ENCODE measurements around a stretch of chr20.

DNA sequence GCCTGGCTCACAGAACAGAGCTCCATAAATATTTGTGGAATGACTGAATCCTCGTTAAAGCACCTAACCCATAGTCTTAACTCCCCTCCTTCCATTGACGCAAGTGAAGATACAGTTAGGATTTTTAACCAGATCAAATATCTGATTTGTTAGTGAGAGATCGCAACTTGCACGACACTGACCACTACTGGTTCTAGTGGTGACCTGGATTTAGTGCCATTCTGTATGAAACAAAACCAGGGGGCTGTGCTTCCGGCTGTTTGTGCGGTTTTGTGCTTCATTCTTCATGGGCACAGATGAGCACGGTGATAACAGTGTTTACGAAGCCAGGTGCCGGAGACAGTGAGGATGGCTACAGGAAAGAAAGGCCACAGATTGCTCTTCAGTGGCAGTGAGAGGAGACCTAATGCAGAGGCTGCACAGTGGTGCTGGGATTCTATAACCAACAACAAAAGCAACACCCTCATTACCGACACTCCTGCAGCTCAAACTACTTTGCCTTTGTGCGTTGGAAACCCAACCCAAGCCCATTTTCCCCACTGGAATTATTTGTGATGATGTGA, 75.5 kb downstream of the NOL4L start:
- PRO-cap, result no peak

DNA sequence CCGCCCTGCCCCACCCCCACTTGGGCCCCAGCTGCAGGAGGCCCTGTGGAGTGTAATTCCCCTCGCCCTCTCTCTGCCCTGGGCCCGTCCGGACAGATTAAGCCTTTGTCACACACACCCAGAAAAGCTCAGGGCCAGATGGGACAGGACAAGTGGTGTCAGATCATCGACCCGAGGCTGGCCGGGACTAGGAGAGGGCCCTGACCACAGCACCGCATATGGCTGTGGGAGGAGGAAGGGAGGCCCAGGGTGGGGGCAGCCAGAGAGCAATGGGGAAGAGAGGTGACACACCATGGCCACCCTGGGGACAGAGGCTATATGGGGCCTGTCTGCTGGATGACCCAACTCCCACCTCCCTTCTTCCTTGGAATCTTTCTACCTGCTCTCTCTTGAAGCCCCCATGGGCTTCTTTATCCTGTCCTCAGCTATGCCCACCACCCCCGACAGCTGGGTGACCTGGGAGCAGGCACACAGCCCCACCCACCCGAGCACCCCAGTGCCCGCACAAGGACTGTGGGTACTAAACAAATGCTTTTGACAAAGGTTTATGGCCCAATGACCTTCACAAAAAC, 3.8 kb downstream of the NOL4L start:
- PRO-cap, result no peak

GRCh38 chr20:32603117-32603421, 17.9 kb upstream of the NOL4L start:
- PRO-cap, result no peak

DNA sequence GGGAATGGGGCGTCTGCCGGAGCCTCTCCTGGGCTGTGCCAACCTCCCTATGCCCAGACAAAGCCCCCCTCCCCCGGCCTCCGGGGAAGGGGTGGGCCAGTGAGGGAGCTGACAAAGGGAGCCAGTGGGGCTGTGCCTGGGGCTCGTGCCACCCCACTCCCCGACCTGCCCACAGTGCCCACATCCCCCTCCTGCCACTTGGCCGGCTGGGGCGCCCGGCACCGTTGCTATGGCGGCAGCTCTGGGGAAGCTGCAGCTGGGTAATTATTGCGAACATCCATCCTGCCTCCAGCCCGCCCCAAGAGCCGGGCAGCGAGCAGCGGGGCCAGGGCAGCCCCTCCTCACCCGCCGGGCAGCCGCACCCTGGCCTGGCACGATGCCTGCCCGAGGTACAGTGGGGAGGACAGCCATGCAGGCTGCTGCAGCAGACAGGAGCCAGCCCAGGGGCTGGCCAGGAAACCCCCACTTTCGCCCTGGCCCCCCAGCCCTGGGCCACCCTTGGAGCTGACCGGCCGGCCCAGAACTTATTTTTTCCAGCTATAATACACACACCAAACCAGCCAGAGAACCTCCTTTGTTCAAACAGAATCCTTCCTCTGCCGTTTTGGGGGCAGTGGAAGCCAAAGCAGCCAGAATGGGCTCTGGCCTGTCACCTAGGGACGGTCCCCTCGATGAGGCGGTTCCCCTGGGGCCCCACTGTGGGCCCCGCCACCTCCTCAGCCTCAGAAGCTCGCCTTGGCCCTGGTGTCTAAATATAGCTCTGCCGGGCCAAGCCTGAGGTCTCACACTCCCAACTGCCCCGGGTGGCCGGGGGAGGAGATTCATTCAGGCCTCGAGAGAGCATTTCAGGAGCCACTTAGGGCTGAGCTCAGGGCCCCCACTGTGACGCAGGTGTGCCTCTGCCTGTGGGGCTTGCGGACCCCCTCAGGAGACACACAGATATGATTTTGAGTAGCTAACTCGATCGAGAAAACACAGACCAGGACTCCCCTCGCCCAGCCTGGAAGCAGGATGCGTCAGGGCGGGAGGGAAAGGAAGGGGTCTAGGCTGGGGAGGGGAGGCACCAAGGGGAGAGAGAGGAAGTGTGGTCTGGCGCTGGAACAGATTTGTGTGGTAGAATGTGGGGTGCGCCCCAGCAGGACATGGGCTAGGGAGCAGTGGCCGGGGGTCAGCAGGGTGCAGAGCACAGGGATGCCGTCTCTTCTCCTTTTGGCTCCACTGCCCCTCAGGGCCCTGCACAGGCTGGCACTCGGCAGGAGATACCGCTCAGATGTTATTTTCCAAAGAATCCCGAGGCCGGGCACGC, 42.4 kb upstream of the NOL4L start:
- PRO-cap, result bidirectional peak, plus-strand start at position 751 of the sequence, minus-strand start at position 762 of the sequence; unidirectional peak, minus-strand start at position 1,015 of the sequence

GRCh38 chr20:33409062-33409550, 7.8 kb upstream of the CDK5RAP1 start:
- PRO-cap, result no peak

- PRO-cap, result no peak
Observed at GRCh38 chr20:33653987-33654879, 7.9 kb upstream of the C20orf144 start.

GRCh38 chr20:33679618-33680163, 5.5 kb upstream of the NECAB3 start:
- PRO-cap, result no peak

GRCh38 chr20:33814037-33814976, 3.2 kb downstream of the CHMP4B start:
- PRO-cap, result no peak

- PRO-cap, result no peak
Observed at GRCh38 chr20:33997641-33999067, 4.4 kb downstream of the RALY start.

DNA sequence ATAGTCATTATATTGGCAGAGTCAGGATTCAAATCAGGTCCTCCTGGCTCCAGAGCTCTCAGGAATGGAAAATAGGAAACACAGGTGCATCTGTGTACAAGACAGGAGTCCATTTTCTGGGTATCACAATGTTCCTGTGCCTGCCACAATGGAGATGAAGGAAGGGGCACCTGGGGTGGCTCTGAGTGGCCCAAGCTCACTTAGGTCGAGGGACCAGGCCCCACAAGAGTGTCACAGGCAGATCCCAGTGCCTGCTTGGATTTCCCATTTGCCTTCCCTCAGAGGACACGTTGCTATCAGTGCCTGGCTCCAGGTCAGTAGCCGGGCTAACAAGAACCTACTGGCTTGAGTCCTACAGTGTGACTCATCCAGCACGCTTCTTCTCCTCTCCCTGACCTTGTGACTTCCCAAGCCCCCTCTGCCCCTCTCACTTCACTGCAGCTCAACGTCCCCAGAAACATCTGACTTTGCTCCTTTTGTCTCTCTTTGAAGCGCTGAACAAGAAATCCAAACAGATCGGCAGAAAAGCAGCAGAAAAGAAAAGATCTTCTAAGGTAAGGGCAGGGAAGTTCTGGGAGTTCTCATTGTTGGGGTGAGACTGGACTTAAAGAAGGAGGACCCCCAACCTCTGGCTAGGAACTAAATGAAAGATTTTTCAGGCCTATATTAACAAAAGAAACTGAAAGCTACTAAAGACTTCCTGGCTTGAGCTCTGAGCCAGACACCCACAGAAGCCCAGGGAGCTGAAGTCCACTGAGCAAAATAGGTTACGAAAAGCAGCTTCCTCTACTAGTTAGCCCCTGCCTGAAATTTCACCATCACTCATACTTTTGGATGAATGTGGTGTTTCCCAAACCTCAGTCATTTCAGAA, 21.4 kb downstream of the ASIP start:
- PRO-cap, result bidirectional peak, plus-strand start at position 430 of the sequence, minus-strand start at position 334 of the sequence

- PRO-cap, result no peak
Observed at GRCh38 chr20:34280484-34281098, 22.6 kb downstream of the AHCY start.

DNA sequence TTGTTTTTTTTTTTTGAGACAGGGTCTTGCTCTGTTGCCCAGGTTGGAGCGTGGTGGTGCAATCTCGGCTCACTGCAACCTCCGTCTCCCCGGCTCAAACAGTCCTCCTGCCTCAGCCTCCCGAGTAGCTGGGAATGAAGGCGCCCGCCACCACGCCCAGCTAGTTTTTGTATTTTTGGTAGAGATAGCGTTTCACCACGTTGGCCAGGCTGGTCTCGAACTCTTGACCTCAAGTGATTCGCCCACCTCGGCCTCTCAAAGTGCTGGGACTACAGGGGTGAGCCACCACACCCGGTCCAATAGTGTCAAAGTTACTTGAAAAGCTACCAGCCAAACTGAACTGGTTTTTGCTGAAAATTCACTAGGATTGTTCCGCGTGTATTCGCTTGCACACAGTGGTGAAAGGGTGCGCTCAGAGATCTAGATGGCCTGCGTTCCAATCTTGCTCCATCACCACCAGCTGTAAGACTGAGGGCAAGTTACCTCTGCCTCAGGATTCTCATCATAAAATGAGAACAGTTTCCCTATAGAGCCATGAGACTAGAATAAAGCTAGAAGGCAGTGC, 1.1 kb downstream of the AHCY start:
- PRO-cap, result no peak

DNA sequence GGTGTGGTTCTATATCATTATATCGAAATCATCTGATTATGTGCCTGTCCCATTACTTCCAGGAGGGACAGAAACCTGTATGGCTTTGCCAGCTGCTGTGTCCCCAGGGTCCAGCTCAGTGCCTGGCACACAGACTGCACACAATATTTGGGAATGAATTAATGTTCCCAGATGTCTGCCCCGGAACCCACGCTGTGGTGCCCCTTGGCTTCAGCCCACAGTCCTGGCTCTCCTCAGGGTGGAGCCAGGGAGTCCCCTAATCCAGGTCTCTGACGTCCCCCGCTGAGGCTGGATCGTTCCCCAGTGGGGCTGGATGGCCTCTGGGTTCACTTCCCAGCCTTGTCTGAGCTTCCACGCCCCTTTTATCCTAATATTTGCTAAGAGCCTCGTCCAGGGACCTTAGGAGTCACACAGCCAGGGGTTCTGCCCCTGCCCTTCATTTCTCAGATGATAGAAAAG, 9.0 kb upstream of the AHCY start:
- PRO-cap, result no peak

DNA sequence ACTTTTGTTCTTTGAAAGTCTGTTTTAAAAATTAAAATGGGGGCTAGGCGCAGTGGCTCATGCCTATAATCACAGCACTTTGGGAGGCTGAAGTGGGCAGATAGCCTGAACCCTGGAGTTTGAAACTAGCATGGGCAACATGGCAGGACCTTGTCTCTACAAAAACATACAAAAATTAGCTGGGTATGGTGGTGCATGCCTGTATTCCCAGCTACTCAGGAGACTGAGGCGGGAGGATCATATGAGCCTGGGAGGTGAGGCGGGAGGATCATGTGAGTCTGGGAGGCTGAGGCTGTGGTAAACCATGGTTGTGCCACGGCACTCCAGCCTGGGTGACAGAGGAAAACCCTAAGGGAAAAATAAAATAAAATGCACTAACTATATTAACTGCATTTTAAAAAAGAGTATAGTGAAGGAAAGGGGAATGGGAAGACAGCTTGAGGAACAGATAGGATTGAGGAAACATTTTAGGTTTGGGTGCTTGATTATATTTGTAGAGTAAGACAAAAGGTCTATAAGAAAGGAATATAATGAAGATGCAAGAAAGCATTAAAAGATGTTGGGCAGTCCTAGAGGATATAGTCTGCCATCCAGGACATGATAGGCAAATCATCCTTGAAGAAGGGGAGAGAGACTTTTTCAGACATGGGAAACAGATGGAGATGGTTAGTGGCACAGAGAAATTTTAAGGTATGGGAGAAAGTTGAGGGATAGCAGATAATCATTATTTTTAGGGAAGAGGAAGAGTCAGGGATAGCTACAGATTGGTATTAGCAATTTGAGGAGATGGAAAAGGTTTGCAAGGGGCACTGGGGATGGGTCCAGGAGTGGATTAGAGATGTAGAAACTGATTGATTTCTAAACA, 71.1 kb downstream of the ITCH start:
- PRO-cap, result no peak

DNA sequence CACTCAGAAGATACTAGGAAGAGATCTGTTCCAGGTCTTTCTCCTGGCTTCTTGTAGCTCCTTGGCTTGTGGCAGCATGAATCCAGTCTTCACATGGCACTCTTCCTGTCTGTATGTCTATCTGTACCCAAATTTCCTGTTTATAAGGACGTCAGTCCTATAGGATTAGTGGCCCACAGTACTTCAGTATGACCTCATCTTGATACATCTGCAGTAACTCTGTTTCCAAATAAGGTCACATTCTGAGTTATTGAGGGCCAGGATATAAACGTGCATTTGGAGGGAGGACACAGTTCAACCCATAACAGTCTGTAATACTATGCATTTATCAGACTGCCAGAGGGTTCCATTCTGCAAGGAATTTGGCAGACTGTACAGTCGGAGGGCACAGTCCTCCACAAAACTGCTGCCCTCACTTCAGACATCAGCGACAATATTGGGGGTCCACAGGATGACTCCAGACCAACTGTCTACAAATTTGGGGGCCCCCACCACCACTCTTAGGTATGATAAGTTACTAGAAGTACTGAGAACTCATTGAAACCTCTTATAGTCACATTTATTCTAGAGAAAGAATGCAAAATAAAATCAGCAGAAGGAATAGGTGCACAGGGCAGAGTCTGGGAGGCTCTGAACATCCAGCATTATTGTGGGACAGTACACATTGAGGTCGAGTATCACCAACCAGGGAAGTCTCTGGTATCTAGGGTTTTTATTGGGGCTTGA, 57.4 kb upstream of the DYNLRB1 start:
- PRO-cap, result no peak

GRCh38 chr20:34516480-34517167, 402 bp downstream of the DYNLRB1 start:
- PRO-cap, result bidirectional peak, plus-strand start at chr20:34516422, minus-strand start at chr20:34516607; bidirectional peak, plus-strand start at chr20:34516633, minus-strand start at chr20:34516673

GRCh38 chr20:34553466-34554074, 4.9 kb upstream of the MAP1LC3A start:
- PRO-cap, result no peak

- PRO-cap, result no peak
Observed at GRCh38 chr20:34601186-34601748, 42.7 kb downstream of the MAP1LC3A start.

DNA sequence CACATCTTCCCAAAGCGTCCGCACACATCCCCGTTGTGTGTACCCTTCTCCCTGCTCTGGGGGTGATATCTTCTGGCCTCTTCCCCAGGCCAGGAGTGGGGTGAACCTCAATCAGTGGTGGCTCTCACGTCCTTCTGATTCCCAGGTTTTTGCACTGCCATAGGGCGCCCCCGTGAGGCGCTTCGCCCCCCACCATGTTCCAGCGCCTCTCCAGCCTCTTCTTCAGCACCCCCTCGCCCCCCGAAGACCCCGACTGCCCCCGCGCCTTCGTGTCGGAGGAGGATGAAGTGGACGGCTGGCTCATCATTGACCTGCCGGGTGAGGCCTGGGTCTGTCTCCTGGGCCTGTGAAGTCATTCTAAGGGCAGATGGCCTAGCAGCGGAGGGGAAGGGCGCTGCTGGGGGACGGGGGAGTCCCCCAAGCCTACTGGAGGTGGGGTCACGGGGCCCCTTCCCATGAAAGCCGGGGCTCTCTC, 4.4 kb downstream of the TP53INP2 start:
- PRO-cap, result no peak

- PRO-cap, result no peak
Observed at GRCh38 chr20:34713175-34713720, 9.1 kb downstream of the TP53INP2 start.

Measured in neural crest cell (in vitro differentiated cells).